Colon Carcinoma Metastatic in the Brain (tissue), 2 donors: ENCODE measurements around a stretch of chr5.

DNA sequence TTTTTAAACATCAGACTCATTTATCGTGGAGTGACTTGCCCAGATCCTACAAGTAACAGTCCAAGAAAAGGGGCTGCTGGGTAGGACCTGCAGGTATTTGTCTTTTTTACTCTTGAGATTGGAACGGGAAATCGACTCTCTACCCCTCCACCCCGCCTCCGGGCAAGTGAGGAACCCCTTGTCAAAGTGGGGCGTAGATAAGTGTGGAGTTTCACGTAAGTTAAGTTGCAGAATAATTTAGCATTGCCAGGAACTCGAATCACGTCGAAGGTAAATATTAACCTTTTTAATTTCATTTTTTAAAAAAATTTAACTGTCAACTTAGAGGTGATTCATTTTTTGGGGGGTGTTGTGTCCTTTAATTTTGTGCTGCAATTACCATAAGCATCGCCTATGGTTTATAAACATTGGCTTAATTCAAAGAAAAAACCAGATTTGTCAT lies 1.6 kb downstream of the TENT4A start:
- PRO-cap, 2 experiments, result no peak in any of the 2 experiments

- PRO-cap, 2 experiments, result no peak in any of the 2 experiments
These were observed 42.2 kb downstream of the TENT4A start for GRCh38 chr5:6755355-6756004.

GRCh38 chr5:6757077-6757862 lies 44.0 kb downstream of the TENT4A start:
- PRO-cap, 2 experiments, result no peak in any of the 2 experiments

DNA sequence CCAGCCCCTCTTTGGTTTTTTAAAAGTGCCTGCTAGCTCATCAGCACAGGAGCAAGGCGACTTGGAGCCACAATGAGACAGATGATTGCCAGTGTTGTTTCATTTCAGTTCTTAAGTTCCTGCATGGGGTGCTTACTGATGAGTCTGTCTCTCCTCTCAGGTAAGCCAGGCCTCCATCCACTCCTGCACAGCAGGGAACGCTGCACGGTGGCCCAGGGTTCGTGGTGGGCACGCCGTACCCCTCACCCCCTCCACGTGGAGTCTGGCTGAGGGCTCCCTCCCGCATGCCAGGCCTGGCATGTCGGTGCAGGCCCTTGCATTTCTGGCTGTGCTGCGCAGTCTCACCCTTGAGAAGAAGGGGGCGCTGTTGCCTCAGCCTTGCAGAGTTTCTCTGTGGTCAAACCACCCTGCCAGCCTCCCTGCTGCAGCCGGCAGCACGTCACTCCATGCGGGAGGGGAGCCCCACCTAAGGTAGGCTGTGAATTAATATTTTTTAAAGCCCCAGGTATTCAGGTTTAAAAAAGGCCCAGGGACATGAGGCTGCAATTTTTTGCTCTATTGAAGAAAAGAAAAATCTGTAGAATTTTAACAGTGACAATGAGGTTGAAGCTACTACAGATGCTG lies 52.4 kb downstream of the TENT4A start:
- PRO-cap, 2 experiments, result no peak in any of the 2 experiments

DNA sequence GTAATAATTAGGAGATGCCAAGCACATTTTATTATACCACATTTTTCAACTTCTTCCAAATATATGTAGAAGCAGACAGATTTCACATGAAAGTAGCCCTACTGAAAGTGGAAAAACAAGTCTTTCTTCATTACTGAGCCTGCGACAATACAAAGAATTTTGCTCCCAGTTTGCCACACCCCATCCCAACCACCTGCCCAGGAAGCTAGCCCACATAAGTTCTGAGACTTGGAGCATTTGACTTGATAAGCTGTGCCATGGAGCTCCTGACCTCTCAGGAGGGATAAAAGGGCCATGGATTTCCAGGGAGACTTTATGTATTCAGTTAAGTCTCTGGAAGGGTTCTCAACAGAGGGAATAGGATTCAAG lies 249.0 kb upstream of the ADCY2 start:
- PRO-cap, 2 experiments, result peak in 1 of 2 experiments; most common plus-strand start position 218 of the sequence (in 1)

DNA sequence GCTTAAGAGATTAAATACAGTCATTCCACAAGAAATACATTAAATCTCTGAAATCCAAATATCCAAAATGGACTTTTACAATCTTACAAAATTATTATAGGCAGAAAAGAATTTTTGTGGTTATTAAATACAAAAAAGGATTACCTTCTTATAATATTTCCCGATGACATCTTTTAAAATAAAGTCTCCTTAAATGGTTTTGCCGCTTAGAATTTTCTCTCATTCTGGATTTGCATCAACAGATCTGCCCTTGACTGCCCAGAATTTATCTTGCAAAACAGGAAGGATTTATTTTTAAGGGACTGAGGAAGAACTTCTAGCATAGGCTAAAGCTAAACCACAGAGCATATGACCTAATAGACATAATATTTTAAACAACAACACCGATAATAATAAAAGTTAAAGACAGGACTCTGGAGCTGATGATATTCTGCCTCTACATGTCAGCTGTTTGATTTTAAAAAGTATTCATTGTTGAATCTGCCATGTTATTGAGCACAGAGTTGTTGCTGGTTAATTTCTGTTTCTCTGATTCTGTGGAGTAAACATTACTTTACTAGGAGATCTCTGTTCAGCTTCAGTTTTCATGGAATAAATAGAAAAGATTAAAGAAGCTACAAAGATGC lies 145.3 kb upstream of the ADCY2 start:
- PRO-cap, 2 experiments, result no peak in any of the 2 experiments

DNA sequence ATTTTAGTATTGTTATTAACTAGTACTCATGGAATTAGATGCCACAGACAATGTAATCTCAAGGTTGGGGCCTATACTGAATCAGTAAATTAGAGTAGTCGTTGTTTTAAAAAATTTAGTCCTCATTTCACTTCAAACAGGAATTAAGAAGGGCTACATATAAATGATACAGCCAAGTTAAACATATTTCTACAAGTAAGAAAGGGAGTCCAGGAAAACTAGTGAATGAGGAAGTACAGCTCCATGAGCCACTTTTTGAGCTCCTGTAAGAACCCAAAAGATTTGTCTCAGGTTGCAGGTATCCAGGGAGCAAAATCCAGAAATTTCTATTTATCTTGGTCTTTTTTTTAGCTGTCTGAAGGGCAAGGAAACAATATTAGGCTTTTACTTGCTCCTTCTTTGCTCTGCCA lies 200.8 kb downstream of the ADCY2 start:
- PRO-cap, 2 experiments, result no peak in any of the 2 experiments

- PRO-cap, 2 experiments, result no peak in any of the 2 experiments
These were observed 187.8 kb downstream of the CFAP90 start for GRCh38 chr5:7663183-7663485.

- PRO-cap, 2 experiments, result no peak in any of the 2 experiments
These were observed 207.9 kb downstream of the SEMA5A start for GRCh38 chr5:9337977-9338381.

DNA sequence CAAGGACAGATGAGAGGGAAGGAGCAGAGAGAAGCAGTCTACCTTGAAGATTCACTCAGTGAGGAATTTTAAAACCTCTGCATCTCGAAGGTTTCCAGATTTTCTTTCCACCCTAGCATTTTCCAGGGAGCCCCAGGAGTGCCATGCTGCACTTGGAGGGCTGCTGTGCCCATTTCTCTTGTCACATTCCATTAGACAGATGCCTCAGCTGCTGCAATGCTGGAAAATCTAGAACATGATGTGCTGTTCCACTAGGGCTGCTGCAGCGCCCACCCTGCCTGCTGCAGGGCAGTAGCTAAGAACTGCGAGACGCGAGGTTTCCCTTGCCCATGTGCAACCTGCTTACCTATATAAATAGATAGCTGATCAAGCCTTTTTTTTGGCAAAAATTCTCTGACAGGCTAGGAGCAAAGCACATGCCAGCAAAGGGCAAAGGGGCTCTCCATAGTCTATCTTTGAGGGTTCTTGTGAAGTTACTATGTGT lies 90.6 kb upstream of the TAS2R1 start:
- PRO-cap, 2 experiments, result no peak in any of the 2 experiments

GRCh38 chr5:10306361-10307271 lies 1.1 kb downstream of the CMBL start:
- PRO-cap, 2 experiments, result no peak in any of the 2 experiments

- PRO-cap, 2 experiments, result no peak in any of the 2 experiments
These were observed 2.0 kb upstream of the MARCHF6 start for GRCh38 chr5:10351418-10351991.

GRCh38 chr5:10352536-10353411 lies 721 bp upstream of the MARCHF6 start:
- PRO-cap, 2 experiments, result no peak in any of the 2 experiments

DNA sequence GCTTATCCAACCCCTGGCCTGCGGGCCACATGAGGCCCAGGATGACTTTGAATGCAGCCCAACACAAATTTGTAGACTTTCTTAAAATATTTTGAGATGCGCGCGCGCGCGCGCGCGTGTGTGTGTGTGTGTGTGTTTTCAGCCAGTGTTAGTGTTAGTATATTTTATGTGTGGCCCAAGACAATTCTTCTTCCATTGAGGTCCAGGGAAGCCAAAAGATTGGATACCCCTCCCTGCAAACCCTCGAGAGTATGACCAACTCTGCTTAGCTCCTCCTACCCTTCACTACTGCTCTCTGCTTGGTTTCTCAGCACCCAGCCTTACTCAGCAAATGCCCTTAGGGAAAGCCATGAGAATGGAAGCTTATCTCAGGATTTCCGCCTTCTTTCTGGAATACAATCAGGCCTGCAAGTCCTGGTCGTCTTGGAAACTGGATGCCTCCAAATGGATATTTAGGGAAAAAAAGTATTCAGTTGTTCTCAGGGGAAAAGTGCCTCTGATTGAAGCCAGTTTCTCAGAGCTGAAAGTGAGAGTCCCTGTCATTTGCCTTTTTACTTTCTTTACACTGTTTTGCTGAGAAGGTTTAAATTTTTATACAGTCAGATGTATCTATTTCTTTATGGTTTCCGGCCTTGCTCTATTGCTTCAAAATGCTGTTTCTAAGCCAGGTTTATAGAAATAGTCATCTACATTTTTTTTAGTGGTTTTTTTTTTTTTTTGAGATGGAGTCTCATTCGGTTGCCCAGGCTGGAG lies 26.8 kb downstream of the ANKRD33B start:
- PRO-cap, 2 experiments, result no peak in any of the 2 experiments

- PRO-cap, 2 experiments, result no peak in any of the 2 experiments
These were observed 47.3 kb downstream of the ANKRD33B start for GRCh38 chr5:10610861-10611796.

DNA sequence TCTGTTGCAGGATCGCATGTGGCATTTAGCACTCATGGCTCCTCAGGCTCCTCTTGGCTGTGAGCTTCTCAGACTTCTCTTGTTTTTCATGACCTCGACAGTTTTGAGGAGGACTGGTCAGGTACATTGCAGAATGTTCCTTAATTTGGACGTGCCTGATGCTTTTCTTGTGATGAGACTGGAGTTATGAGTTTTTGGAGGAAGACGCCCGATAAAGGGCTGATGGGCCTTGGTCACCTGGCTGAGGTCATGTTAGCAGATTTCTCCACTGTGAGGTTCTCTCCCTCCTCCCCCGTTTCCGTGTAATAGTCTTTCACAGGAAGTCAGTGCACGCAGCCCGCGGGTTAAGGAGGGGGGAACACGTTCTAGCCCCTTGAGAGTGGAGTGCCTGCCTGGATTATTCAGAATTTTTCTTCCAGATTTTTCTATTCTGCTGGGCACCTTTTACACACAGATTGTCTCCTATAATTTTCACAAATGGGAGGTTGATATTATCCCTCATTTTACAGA lies 69.8 kb downstream of the ANKRD33B start:
- PRO-cap, 2 experiments, result no peak in any of the 2 experiments

DNA sequence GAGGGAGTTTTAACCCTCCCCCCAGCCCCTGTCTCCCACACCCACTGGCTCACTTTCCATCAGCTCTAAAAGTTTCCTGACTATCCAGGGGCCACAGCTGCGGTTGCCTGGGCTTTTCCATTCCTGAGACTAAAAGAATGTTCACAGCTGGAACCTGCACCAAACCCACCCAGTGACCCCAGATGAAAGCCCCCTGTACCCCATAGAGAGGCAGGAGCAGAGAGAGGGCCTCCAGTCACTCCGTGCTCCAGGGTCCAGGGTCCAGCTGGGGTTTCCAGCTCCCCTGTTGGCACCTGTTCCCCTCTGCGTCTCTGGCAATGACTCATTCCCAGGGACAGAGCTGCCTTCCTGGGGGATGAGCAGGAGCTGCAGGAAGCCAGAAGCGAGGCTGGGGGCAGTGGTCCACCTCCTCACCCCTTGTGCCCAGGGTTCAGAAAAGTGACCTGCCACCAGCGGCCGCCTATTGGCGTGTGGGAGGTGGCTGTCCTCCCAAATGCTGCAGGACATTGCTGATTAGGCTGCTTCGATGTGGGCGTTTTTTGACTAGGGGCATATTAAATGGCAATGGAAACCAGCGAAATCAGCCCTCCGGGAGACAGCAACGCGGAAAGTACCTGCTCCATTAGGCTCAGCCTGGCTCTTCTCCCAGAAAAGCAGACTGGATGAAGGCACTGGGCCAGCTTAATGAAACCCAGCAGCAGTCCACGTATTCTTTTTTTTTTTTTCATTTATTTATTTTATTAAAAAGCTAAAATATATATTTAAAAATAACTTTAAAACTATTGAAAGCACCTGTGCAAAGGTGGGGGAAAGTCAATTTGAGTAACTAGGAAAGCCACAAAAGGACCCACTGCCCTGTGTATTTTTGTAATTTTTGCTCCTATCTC lies 97.4 kb downstream of the DAP start:
- PRO-cap, 2 experiments, result no peak in any of the 2 experiments

- PRO-cap, 2 experiments, result no peak in any of the 2 experiments
These were observed 25.4 kb downstream of the DAP start for GRCh38 chr5:10735461-10736271.

DNA sequence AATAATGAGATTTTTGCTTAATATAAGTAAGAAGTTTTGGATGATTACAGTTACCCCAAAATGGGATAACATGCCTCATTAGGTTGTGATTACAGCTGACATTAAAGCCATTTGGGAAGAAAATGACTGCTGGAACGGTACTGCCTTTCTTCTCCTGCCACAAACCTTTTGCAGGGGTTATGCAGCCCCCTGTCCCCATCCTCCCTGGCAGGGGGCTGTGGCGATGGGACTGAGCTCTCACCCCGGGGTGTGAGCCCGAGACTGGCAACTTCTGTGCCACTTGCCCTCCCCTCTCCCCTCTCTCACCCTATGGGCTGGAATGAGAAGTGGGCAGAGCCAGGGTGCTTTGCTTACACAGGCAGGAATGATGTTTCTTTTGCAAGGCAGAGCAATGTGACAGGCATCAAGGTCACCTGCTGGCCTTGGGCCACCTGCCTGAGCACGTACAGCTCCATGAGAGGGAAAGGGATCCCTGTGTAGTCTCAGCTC lies 252.6 kb upstream of the DAP start:
- PRO-cap, 2 experiments, result no peak in any of the 2 experiments

DNA sequence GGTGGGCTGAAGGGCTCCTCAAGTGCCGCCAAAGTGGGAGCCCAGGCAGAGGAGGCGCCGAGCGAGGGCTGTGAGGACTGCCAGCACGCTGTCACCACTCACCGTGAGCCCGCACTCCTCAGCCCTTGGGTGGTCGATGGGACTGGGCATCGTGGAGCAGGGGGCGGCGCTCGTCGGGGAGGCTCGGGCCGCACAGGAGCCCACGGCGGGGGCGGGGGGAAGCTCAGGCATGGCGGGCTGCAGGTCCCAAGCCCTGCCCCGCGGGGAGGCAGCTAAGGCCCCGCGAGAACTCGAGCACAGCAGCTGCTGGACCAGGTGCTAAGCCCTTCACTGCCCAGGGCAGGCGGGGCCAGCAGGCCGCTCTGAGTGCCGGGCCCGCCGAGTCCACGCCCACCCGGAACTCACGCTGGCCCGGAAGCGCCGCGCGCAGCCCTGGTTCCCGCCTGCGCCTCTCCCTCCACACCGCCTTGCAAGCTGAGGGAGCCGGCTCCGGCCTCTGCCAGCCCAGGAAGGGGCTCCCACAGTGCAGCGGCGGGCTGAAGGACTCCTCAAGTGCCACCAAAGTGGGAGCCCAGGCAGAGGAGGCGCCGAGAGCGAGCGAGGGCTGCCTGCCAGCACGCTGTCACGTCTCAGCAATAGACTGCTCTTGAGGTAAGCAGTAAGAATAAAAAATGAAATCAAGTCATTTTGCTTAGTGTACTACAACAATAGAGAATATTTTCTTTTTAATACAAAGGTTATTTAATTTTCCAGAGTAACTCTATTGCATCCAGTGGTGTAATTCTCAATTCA lies 670.4 kb upstream of the CTNND2 start:
- PRO-cap, 2 experiments, result no peak in any of the 2 experiments